ENCODE measurements around a stretch of chr9.

DNA sequence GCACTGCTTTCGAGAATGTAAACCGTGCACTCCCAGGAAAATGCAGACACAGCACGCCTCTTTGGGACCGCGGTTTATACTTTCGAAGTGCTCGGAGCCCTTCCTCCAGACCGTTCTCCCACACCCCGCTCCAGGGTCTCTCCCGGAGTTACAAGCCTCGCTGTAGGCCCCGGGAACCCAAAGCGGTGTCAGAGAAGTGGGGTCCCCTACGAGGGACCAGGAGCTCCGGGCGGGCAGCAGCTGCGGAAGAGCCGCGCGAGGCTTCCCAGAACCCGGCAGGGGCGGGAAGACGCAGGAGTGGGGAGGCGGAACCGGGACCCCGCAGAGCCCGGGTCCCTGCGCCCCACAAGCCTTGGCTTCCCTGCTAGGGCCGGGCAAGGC lies 470 bp downstream of the WASHC1 start:
- PRO-cap: no peak

DNA sequence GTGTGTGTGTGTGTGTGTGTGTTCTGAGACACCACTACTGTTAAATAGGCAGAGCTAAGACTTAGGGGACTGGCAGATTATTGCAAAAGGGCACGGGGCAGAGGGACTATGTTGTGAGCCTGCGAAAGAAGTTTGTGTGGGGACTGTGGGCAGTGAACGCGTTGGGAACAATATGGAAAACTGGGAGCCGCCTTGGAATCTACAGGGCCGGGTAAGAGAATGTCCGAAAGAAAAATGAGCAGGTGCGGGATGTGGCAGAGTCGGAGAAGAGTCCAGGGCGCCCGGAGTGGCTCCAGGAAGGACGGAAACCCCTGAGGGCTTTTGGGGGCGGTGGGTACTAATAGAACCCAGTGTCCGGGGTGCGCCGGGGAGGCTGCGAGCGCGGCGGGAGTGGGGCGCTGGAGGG lies 43.4 kb upstream of the WASHC1 start:
- PRO-cap: no peak

GRCh38 chr9:375357-375607 lies 129.2 kb upstream of the KANK1 start:
- PRO-cap: unidirectional peak, minus-strand start at chr9:375414

DNA sequence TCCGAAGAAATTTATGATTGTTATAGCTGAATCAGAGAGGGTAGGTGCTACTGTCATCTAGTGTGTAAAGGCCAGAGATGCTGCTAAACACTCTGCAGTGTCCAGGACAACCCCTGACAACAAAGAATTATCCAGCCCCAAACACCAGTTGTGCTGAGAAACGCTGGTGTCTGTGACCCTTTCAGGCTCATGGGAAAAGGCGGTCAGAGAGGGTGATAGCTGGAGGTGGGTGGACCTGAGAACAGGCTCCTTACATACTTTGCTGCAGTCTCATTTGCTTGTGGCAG lies 41.7 kb downstream of the KANK1 start:
- PRO-cap: no peak

- PRO-cap: no peak
Observed at GRCh38 chr9:573945-574374, 69.5 kb downstream of the KANK1 start.

GRCh38 chr9:585928-586556 lies 81.5 kb downstream of the KANK1 start:
- PRO-cap: no peak

DNA sequence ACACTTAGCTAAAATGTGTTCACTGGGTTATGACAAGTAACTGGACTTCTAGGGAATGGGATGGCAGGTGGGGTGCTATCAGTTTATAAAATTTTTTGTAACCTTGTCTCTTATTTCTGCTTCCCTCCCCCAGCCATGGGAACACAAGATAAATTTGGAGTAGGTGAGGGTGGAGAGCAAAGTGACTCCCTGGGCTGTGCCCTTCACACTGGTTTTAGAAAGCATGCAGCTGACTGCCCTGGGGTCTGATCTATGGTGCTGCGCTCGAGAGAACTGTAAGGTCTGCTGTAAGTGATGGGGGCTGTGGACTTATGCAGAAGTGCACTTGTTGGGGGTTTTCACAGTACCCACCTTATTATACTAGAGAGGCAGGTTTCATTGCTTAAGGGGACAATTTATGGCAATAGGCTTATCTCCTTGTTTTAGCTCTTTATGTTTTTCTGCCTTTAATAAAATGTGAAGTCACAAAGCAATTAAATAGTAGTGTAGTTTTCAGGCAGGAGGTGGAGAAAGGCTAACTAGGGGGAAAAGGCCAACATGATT lies 89.4 kb downstream of the KANK1 start:
- PRO-cap: no peak

DNA sequence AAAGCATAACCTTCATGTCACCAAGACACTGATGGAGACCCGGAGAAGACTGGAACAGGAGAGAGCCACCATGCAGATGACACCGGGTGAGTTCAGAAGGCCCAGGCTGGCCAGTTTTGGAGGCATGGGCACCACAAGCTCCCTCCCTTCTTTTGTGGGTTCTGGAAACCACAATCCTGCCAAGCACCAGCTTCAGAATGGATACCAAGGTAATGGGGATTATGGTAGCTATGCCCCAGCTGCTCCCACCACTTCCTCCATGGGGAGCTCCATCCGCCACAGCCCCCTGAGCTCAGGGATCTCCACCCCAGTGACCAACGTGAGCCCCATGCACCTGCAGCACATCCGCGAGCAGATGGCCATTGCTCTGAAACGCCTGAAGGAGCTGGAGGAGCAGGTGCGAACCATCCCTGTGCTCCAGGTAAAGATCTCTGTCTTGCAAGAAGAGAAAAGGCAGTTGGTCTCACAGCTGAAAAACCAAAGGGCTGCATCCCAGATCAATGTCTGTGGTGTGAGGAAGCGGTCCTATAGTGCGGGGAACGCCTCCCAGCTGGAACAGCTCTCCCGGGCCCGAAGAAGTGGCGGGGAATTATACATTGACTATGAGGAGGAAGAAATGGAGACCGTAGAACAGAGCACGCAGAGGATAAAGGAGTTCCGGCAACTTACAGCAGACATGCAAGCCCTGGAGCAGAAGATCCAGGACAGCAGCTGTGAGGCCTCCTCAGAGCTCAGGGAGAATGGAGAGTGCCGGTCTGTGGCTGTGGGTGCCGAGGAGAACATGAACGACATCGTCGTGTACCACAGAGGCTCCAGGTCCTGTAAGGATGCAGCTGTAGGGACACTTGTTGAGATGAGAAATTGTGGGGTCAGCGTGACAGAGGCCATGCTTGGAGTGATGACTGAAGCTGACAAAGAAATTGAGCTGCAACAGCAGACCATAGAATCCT lies 130.0 kb upstream of the DMRT1 start:
- PRO-cap: no peak

GRCh38 chr9:1071497-1072296 lies 21.5 kb downstream of the DMRT2 start:
- PRO-cap: unidirectional peak, plus-strand start at chr9:1072011

GRCh38 chr9:2157091-2157780 lies 142.1 kb downstream of the SMARCA2 start:
- PRO-cap: no peak

GRCh38 chr9:2227430-2227890 lies 212.3 kb downstream of the SMARCA2 start:
- PRO-cap: no peak

GRCh38 chr9:2663493-2664063 lies 42.0 kb downstream of the VLDLR start:
- PRO-cap: no peak

DNA sequence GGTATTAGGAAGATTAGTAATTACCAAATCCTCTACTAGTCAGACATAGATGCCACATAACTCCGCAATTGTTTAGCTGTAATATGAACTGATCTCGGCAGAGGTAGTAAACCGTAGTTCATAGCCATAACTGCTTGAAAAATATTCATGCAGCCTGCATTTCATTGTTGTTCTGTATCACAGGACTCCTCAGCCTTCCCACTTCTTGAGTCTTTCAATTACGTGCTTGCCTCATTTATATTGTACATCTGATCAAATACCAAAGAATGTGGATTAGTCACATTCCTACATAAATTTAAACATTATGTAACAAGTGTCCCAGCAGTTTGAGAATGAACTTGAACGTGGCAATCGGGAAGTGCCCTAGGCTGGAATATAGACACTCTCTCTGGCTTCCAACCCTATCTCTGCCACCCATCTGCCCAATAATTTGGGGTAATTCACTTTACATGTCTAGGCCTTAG lies 214.9 kb upstream of the RFX3 start:
- PRO-cap: no peak

GRCh38 chr9:3980814-3981291 lies 319.0 kb downstream of the GLIS3 start:
- PRO-cap: no peak

DNA sequence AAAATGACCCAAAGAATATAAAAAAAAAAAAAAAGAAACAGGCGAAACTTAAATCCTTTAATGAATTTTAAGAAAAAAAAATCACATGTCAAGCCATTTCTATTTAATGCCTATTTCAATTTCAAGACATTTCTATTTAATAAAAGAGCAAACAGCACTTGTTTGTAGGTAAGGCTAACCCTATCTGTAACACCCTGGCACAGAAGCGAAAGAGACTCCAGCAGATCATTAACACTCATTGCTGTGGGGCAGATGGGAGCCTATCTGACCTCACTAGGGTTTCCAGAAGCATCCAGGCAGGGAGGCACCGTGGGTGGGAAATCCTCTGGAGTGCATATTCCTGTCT lies 233.9 kb downstream of the GLIS3 start:
- PRO-cap: no peak

GRCh38 chr9:4263643-4264515 lies 36.0 kb downstream of the GLIS3 start:
- PRO-cap: no peak

- PRO-cap: no peak
Observed at GRCh38 chr9:4430852-4431246, 59.4 kb upstream of the SLC1A1 start.

- PRO-cap: no peak
Observed at GRCh38 chr9:4495595-4495979, 5.3 kb downstream of the SLC1A1 start.

GRCh38 chr9:4549936-4550432 lies 59.7 kb downstream of the SLC1A1 start:
- PRO-cap: no peak

- PRO-cap: no peak
Observed at GRCh38 chr9:4582876-4583581, 79.1 kb upstream of the PLPP6 start.

Data from mucosa of descending colon (tissue), 1 donor.